Colic lymph node (tissue), 1 donor: ENCODE results near the genes TRIM49C and MTNR1B.

DNA sequence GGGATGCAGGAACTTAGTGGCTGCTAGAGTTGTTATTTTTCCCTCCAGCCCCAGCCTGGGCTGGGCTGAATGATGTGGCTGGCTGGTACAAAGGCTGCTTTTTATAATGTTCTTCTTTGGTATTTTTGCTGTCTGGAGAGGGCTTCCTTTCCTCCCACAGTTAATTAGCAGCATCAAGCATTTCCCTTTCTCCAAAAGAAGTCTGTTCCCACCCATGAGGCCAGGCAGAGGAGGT lies 82.9 kb upstream of the PICALM start:
- PRO-cap = no peak

GRCh38 chr11:86183753-86184167 lies 60.8 kb upstream of the EED start:
- PRO-cap = no peak

DNA sequence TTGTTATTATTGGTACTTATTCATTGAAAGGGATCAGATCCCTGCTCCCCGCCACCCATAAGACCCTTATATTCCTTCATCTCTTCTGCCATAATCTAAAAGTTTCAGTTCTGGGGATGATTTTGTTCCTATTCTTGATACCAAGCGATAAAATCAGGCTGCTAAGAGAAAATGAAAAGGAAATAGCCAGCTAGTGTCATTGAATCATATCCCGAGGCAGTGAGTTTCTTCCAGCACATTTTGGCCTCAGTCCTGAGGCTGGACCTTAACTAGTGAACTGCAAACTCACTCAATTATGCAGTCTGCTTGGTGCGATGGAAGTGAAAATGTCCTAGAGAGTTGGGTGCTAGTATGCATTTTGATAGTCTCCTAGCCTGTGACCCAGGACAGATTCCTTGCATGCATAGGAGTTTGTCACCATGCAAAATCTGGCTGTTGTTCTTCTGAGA lies 102.8 kb downstream of the CCDC81 start:
- PRO-cap = no peak

DNA sequence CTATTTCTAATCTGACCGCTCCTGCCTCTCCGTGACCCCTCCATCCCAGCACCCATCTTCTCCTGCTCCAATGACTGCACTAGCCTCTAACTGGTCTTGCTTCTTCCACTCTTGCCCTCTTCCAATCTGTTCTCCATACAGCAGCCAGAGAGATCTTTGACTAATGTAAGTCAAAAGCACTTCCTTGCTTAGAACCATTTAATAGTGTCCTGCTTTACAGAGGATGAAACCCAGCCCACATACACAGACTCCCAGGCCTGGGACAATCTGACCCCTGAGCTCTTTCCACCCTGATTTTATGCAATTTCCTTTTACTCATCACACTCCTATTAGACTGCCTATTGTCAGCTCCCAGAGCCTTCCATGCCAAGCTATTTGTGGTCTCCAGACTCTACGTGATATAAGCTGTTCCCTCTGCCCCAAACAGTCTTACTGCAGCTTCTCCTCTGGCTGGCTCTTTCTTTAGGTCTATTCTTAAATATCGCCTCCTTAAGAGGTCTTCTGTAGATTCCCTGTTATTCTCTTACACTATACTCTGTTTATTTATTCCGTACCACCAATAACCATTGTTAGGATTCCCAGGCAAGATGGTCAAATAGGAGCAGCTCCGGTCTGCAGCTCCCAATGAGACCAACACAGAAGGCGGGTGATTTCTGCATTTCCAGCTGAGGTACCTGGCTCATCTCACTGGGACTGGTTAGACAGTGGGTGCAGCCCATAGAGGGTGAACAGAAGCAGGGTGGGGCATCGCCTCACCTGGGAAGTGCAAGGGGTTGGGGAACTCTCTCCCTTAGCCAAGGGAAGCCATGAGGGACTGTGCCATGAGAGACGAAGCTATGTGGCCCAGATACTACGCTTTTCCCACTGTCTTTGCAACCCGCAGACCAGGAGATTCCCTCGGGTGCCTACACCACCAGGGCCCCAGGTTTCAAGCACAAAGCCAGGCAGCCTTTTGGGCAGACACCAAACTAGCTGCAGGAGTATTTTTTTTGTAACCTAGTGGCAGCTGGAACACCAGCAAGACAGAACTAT lies 155.8 kb upstream of the PRSS23 start:
- PRO-cap = no peak

GRCh38 chr11:86741043-86741548 lies 59.2 kb upstream of the PRSS23 start:
- PRO-cap = no peak

DNA sequence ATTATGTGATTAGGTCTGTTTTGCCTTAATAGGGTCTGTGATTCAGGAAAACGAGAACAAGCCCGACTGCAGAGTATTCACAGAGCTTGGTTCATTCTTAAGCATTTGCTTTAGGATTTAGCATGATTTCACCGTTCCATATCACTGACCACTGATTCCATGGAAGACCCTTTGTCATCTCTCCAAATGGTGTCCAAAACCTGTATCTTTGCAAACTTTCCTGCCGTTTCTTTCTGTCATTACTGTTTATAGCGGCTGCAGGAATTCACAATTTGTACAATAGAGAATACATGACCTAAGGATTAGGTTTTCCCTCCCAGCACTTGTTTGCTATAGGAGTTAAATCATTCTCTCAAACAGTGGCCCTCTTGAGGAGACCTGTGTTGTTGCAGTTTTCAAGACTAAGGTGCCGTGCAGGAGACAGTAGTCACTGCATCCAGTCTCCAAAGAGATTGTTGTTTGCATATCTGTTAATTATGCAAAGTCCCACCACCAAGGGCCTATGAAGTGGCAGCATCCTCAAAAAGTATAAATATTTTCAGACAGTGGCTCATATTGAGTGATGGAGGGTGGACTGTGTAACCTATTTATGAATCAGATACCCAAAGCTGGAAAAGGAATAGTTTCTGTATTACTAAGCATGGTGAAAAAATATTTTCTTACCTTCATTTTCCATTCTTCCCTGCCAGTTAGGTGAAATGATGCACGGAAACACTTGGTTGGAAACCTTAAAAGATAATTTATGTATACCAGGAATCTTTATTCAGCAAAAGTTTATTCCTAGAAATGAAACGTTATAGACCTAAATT lies 2.3 kb downstream of the PRSS23 start:
- PRO-cap = no peak

DNA sequence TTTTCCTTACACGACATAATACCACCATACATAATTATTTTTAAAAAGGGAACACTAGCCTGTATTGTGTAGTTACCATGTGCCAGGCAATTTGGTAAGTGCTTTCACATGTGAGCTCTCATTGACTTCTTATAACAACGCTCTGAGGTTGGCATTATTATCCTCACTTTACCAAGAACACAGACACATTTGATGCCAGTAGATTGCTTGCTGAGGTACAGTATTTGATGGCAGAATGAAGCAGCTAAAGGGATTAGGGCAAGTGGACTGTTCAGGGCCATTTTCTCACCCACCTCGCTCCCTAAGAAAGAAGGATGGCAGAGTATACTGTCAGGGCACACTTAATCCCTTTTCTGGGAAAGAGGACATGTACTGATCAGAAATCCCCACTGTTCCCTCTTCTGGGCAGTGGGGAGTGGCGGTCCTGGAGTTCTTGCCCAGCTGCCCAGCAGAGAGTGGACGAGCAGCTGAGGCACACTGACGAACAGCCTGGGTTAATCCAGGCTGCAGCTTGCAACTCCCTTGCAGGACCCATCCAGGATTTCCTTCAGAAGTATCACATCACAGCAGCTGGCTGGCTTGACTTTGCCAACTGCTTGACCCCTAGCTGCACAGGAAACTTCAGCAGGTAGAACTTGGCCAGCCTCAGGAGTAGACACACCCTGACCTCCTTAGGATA lies 27.6 kb upstream of the FZD4 start:
- PRO-cap = no peak

DNA sequence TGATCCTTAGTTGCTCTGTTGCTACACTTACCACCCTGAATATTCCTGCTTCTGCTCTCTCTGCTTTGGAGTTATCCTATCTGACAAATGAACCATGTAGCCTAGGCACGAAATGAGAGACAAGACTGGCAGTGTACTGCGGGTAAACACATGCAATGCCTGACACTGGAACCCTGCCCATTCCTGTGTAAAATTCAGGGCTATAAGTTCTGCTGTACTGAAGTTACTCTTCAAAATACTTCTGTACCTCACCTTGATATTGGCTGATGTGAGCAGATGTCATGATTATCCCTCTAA lies 289.9 kb downstream of the RAB38 start:
- PRO-cap = no peak

DNA sequence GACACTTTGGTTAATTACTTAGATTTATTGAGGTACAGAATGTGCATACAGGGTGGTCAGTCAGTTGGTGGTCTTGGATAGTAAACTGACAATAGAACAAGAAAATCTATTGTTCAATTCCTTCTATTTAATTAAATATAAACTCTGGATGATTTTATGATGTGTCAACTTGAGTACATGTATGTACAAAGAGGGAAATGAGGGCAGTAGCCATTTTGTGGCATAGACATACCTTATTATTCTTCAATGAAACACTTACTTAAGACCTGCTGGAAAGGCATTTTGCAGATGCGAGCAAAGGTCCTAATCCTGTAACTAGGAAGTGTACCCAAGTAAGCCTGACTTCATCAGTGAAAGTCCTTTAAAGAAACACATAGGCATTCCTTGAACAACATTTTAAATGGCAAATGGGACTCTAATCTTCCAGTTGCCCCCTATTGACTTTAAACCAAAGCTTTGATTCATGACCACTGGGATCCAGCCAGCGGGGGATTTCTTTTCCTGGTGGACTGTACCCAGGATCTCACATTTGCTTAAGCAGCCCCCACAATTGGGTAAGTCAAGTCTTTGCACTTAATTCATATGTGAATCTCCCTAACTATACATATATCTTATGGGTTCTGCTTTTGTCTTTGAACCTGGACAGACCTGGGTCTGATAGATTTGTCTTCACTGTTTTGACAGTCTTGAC lies at the start of gene TRIM49C:
Gene TRIM49C (plus strand): TSS at position 416 of the 691 bp plus-strand sequence.
- PRO-cap = no peak

DNA sequence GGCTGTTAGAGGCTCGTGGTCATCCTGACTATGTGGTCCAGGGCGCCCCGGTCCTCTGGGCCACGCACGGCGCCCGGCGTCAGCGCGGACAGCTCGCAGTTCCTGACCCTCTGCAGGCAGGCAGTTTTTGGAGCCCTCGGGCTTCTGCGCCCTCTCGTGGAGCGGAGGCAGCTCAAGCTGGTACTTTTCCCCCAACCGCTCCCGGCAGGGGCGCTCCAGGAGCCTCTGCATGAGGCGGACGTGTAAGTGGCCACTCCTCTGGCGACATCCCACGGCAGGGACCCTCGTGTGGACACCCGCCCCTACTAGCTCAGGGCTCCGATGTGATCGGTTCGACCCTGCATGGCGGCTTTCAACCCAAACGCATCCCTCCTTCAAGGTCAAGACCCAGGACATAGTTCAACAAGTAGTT lies 21.5 kb downstream of the TRIM49C start:
- PRO-cap = no peak

GRCh38 chr11:92969549-92969878 lies at the start of gene MTNR1B:
TSS of gene MTNR1B (plus strand) at chr11:92969651.
- PRO-cap = no peak

- PRO-cap = no peak
Observed at GRCh38 chr11:93497979-93498455, 45.2 kb downstream of the SMCO4 start.

DNA sequence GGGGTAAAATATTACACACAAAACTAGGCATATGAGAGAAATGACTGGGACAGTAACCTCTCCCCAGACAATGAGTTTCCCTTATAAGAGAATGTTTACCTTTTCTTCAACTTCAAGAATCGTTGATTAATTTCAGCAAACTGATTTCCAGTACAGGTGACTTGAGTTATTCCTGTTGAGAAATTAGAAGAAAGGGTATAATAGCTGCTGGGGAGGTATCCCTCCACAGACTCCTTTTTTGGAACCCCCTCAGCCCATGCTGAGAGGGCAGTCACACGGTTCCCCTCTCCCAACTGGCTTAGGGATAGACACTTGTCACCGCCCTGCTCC lies 44.0 kb downstream of the SMCO4 start:
- PRO-cap = no peak

DNA sequence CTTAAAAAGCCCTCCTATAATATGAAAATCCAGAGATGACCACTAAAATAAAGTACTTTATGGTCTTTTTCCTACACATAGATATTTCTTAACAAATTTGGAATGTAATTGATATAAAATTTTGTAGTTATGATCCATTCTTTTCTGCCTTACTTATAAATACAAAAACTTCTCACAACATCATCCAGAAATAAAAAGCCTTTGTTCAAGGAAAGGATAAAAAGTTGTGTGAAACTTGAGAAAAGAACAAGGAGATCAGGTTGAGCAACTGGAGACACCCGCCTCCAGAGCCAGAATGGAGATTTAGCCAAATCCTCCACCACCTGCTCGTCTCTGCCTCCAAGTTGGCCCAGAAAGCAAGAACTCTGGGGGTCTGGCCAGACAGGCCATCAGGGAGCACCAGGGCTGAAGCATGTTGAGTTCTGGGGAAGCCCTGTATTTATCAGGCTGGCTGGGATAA lies 15.0 kb downstream of the SMCO4 start:
- PRO-cap = no peak

- PRO-cap = no peak
Observed at GRCh38 chr11:93542725-93543207, 425 bp downstream of the SMCO4 start.

DNA sequence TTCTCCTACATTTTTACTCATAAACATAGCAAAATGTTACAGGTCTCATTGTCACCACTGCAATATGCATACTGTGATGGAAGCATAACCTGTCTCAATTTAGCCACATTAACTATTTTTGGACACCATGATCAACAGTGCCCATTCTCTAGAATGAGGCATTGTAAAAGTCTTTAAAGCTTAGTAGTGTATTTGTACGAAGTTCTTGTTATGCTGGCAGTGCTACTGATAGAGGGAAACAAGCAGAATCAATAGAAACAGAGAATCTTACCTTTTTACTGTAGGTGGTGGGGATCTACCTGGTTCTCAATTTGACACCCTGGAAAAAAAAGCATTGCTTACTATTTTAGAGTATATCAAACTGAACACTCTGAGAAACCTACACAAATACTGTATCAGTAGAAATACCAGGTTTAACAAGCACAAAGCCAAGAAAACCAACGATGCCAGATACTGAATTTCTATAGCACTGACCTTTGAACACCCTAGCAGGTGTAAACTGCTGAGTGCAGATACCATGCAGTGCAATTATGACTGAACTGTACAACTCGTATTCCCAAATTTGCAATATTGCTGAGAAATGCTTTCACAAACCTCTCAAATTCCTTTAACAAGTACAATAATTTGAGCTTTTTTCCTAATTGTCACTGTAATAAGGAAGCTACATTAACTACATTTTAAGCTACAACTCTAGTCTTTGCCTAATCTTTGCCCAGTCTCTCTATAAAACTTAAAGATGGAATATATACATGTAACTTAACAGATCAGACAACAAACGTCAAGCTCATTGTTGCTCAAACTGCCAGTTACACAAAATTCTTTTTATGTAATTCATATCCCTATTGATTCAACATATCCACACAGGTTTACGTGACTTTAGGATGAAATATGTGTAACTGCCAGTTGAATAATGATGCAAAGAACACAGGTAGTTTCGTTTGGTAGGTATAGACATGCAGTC lies 9.0 kb downstream of the TAF1D start:
- PRO-cap = no peak

DNA sequence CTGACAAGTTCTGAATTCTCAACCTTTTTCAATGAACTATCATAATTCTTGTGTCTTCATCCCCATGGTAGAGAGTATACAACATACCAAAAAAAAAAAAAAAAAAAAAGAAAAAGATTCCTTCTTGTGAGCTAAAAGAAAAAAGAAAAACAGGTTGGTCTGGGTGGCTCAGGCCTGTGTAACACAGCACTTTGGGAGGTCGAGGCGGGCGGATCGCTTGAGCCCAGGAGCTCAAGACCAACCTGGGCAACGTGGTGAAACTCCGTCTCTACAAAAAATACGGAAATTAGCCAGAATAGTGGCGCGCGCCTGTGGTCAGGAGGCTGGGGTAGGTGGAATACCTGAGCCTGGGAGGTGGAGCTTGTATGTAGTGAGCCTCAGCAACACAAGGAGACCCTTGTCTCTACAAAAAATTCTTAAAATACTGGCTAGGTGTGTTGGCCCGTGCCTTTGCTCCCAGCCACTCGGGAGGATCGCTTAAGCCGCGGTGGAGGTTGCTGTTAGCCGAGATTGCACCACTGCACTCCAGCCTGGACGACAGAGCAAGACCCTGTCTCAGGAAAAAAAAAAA lies 1.3 kb downstream of the TAF1D start:
- PRO-cap = no peak

- PRO-cap = no peak
Observed at GRCh38 chr11:93741762-93742488, 453 bp downstream of the C11orf54 start.

GRCh38 chr11:93842387-93842856 lies 8.0 kb downstream of the VSTM5 start:
- PRO-cap = no peak

DNA sequence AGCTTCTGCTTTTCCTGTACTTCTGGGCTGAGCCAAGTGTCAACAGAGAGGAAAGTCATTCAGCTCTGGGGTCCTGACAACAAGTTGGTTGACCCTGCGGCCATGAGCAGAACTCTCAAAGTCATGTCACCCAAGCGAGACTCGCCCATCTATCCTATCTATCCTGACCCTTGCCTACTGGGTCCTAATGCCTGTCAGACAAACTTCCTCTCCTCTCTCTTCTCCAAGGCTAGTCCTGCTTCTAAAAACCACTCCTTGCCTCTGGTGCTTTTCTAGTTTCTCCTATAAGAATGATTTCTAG lies 9.7 kb upstream of the PANX1 start:
- PRO-cap = unidirectional peak, plus-strand start at position 175 of the sequence